AG09309 (cell line): ENCODE data around the genes ANGPTL8, DOCK6 and ZNF844.

DNA sequence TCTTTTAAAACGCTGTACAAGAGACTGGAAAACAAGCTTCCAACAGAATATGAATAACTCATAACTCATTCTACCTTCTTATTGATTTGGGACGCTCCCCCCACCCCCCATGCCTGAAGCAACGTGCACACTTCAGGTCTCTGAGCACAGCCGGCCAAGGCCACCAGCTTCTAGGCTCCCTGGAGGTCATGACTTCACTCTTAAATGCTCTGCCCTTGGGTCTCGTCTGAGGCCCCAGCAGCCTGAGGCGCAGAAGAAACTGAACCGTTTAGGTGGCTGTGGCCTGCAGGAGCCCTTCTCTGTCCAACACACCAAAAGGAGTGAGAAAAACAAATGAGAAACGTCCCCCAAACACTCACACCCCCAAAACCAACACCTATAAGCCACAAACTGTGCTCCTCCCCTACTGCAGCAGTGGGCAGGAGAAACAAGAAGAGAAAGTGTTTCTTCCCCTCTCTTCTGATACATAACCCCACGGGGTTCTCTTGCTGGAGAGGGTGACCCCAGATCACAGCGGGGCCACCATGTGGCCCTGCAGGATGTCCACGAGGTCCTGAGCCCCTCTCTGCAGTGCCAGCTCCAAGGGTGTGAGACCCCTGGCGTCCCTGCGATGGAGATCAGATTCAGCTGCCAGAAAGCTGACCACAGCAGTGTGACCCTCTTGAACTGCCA is 876 bp upstream of the KRI1 start:
- RRBS = no CpG with 5 or more reads among the region's 13 CpGs

- RRBS = no CpG with 5 or more reads among the region's 20 CpGs
Observed at GRCh38 chr19:10604029-10605255, 17.3 kb upstream of the AP1M2 start.

- RRBS = no CpG with 5 or more reads among the region's 5 CpGs
Observed at GRCh38 chr19:10625869-10626193, 478 bp downstream of the SLC44A2 start.

DNA sequence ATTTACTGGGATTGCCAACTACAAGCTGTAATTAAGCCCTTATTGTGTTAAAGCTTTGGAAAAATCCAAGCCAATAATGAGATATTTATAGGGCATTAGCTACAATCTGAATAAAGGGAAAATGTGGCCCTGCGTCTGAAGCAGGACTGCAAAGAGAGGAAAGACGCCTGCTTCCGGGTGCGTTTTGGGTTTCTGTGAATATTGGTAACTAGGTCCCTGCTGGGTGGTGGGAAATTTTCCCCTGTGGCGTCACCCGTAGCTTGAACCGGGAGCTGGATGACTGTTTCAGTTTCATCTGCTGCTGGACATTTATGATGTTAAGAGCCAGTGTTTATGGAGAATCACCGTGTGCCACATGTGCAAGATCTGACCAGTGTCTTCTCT is 10.0 kb downstream of the DNM2 start:
- RRBS = 65% methylated on average over 5 of the region's 8 CpGs

DNA sequence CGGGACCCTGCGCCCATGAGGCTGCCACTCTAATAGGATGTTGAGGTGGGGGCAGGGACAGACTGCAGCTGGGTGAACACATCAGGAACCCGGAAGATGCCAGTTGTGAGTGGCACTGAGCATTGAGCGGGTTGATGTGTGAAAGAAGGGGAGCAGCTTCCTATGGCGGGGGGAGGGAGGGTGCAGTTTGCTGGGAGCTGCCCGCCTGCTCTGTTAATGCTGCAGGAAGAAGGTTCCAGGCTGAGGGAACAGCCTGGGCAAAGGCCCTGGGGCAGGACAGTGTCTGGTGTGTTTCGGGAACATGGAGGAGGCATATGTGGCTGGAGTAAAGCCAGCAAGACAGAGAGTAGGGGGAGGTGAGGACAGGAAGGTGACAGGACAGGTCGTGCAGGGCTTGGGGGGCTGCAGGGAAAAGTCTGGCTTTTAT is 29.8 kb downstream of the DNM2 start:
- RRBS = no CpG with 5 or more reads among the region's 8 CpGs

GRCh38 chr19:10761544-10762219 is 43.8 kb downstream of the DNM2 start:
- RRBS = no CpG with 5 or more reads among the region's 16 CpGs

DNA sequence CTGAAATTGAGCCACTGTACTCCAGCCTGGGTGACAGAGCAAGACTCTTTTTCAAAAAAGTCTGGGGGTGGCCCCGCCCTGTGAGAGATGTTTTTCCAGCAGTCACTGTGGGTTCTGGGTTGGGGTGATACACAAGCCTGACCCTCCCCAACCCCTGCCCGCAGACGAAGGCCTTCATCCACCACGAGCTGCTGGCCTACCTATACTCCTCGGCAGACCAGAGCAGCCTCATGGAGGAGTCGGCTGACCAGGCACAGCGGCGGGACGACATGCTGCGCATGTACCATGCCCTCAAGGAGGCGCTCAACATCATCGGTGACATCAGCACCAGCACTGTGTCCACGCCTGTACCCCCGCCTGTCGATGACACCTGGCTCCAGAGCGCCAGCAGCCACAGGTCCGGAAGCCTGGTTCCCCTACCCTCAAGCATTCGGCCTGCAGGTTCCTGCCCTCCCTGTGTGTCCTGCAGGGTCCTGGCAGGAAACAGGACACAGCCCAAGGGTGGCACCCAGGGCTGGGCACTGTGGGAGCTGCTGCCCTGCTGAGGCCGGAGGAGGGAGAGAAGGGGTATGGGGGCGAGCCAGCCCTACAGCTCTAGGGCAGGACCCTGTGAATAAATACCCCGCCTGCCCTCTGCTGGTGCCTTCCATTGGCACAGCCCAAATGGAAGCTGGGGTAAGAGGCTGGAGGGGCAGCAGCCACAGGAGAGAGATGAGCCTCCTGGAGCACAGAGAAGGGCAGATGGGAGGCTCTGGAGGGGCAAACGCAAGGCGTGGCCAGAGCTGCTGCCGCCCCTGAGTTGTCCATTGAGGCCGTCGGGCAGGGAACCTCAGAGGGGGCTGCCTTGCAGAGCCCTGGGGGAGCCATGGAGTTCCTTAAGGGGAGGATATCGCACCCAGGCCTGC is 6.9 kb downstream of the TMED1 start:
- RRBS = no CpG with 5 or more reads among the region's 27 CpGs

DNA sequence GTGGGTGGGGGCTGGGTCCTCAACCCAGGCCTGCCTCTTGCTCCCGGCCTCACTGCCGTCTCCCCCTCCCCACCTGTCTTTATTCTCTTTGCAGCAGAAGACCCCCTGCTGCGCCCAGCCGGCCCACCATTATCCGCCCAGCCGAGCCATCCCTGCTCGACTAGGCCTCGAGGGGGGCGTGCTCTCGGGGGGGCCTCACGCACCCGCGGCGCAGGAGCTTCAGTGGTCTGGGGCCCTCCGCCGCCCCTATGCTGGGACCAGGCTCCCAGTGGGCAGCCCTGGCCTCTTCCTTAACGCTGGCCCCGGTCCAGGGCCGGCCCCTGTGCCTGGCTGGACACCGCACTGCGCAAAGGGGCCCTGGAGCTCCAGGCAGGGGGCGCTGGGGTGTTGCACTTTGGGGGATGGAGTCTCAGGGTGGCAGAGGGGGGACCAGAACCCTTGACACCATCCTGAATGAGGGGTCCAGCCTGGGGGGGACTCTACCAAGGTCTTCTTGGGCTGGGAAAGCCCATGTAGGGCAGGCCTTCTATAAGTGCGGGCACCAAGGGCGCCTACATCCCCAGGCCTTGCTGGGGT is 5.0 kb downstream of the TMED1 start:
- RRBS = 20% methylated on average over 2 of the region's 24 CpGs

DNA sequence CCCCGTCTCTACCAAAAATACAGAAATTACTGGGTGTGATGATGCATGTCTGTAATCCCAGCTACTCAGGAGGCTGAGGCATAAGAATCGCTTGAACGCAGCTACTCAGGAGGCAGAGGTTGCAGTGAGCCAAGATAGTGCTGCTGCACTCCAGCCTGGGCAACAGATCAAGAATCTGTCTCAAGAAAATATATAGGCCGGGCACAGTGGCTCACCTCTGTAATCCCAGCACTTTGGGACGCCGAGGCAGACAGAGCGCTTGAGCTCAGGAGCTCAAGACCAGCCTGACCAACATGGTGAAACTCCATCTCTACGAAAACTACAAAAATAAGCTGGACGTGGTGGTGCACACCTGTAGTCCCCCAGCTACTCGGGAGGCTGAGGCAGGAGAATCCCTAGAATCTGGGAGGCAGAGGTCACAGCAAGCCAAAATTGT is 26.7 kb downstream of the YIPF2 start:
- RRBS = no CpG with 5 or more reads among the region's 10 CpGs

GRCh38 chr19:10990989-10991491 is 30.2 kb downstream of the SMARCA4 start:
- RRBS = no CpG with 5 or more reads among the region's 24 CpGs

DNA sequence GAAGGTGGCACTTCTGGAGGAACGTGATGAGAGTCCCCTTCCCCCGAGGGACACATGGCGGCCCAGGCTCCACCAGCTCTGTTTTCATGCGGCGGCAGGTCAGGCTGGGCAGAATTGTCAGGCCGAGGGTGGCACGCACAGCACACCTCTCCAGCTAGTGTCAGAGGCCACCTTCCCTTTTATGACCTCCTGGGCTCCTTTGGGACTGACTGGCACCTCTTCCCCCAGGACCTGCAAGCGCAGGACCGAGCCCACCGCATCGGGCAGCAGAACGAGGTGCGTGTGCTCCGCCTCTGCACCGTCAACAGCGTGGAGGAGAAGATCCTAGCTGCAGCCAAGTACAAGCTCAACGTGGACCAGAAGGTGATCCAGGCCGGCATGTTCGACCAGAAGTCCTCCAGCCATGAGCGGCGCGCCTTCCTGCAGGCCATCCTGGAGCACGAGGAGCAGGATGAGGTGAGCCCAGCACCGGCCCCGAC is 56.2 kb upstream of the LDLR start:
- RRBS = no CpG with 5 or more reads among the region's 25 CpGs

- RRBS = no CpG with 5 or more reads among the region's 33 CpGs
Observed at GRCh38 chr19:11137350-11138406, 17.9 kb downstream of the SPC24 start.

- RRBS = 80% methylated on average over 9 of the region's 27 CpGs
Observed at GRCh38 chr19:11236398-11237230, 2.8 kb upstream of the ANGPTL8 start.

DNA sequence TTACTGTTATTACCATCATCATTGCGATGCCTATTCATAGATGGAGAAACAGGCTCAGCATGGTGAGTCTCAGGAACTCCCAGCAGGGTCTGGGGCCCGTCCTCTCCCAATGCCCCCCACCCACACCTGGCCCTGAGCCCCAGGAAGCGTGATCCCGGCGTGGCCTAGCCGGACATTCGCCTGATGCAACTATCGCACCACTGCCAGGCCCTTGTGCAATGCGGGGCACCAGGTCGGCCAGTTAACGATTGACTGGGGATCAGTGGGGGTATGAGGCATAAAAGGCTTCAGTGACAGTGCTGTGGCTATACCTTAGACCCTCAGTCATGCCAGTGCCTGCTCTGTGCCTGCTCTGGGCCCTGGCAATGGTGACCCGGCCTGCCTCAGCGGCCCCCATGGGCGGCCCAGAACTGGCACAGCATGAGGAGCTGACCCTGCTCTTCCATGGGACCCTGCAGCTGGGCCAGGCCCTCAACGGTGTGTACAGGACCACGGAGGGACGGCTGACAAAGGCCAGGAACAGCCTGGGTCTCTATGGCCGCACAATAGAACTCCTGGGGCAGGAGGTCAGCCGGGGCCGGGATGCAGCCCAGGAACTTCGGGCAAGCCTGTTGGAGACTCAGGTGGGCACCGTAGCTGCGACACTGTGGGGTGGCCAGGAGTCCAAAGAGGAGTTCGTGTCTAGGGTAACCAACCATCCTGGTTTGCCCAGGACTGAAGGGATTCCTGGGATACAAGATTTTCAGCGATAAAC is at the start of gene ANGPTL8:
ANGPTL8 (plus strand) TSS at position 308 of the 754 bp plus-strand sequence.
- RRBS = no CpG with 5 or more reads among the region's 25 CpGs

- RRBS = 3% methylated on average over 29 of the region's 99 CpGs
Observed at GRCh38 chr19:11261792-11262905, at the start of gene DOCK6. TSS of gene DOCK6 (minus strand) at chr19:11262524.

DNA sequence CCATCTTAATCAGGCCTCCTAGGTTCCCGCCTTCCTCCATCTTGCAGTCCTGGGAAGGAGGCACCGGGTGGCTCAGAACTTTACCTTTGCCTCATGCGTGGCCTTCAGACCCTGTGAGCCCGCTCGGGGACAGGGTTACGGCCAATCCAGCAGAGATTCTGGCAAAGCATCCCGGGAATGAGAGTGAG is 594 bp downstream of the TMEM205 start:
- RRBS = 21% methylated on average over 2 of the region's 7 CpGs

- RRBS = no CpG with 5 or more reads among the region's 12 CpGs
Observed at GRCh38 chr19:11530385-11530993, 1.6 kb upstream of the ECSIT start.

GRCh38 chr19:11693605-11694445 is 44.9 kb downstream of the ZNF823 start:
- RRBS = 1% methylated on average over 1 of the region's 10 CpGs

GRCh38 chr19:11843824-11844203 is 4.7 kb upstream of the ZNF439 start:
- RRBS = no CpG with 5 or more reads among the region's 2 CpGs

- RRBS = 3% methylated on average over 31 of the region's 76 CpGs
Observed at GRCh38 chr19:12064389-12065619, at the start of gene ZNF844. TSS of gene ZNF844 (plus strand) at chr19:12064731.